ENCODE measurements around a stretch of chr7.

DNA sequence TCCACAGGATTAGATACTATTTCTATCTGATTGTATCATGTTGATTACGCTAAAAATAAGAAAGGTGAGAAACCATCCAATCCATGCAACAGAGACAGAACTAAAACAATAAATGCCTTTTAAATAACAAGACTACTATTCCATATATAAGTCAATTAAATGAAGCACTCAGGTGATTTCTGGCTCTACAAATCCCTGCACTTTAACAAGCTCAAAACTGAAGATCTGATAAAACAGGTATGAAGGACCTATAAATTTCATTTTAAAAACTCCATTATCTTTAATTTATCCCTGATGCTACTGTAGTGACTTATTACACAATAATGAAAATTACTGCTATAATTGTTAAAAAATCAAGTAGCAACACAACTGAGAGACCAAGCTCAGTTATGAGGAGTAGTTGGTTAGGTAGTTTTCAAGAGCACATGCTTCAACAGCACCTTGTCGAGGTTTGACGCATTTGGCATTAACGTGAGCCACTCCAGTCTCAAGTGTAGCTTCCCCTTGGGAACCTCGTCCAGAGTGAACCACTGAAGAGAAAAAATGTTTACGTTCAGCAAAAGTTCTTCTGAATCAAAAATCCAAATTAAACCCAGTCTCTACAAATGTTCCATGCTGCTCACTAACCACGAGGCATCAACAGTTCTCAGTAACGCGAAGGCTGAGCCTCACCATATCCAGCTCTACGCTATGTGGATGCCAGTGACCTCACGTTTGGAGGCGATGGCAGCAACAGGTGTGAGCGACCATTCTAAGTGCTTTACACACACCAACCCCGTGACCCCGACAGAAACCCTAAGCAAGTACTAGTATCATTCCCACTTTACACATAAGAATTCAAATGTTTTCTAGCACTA, 55.2 kb upstream of the NCAPG2 start:
- PRO-cap, 2 experiments: no peak in any of the 2 experiments

DNA sequence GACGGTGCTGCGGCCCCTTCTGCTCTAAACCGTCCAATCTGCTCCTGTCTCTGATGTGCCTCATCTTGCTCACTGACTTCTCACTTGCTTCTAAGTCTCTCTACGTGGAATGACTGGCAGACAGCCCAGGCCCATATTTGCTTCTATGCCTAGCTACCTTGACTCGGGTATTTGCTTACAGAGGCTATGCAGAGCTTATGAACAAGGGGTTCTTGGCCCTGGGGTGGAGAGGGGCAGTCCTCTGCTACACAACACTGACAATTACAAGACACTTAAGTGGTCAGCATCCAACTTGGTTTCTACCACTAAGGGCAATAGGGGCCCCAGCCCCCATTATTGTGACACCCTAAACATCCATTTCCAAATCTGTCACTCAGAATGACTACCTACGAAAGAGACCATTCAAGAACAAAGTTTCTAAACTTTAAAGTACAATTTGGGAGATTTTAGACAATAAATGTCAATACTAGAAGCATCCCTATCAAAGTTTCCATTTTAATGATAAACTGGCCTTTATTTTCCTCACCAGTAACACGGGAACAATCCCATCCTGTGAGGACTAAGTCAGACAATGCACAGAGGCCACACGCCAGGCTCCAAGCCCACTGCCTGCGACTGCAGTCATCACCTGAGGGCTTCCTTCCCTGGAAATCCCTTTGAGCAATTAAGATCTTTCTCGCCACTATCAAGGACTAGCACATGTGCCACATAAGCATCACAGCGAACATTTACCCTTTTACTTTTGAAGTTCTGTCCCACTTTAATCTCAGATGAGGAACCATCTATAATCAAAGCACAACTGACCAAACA, 49.4 kb downstream of the ESYT2 start:
- PRO-cap, 2 experiments: no peak in any of the 2 experiments

DNA sequence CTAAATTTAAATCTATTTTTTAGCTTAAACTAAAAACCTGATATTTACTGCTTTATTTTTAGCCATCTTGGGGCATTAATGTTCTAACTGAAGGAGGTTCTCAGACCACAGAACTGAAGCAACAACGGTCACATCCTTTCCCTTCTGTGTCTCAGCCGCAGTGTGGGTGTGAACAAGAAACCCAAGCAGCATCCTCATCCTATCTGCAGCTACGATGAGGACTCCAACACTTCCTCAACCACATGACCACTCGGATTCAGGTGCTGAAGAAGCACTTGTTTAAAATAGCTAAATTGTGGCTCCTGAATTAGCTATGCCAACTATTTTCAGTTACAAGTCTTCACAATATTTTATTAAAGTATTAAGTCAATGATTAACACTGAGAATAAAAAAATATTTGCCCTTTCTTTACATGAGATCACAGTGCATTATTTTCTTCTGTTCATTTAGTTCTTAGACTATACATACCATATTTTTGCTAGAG, 5.2 kb downstream of the ESYT2 start:
- PRO-cap, 2 experiments: no peak in any of the 2 experiments

DNA sequence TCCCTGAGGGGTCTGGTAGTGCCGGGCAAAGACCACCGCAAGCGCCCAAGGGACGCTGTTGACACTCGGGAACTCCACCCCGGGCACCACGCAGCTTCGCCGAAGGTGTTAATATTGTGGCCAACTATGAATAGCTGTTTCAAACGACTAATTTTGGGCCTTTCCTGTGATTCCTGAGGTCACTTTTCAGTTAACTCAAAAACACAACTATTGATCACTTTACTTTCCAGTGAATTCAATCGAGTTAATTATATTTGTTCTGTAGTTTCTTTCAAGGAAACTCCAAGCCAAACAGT, 975 bp upstream of the ESYT2 start:
- PRO-cap, 2 experiments: no peak in any of the 2 experiments

DNA sequence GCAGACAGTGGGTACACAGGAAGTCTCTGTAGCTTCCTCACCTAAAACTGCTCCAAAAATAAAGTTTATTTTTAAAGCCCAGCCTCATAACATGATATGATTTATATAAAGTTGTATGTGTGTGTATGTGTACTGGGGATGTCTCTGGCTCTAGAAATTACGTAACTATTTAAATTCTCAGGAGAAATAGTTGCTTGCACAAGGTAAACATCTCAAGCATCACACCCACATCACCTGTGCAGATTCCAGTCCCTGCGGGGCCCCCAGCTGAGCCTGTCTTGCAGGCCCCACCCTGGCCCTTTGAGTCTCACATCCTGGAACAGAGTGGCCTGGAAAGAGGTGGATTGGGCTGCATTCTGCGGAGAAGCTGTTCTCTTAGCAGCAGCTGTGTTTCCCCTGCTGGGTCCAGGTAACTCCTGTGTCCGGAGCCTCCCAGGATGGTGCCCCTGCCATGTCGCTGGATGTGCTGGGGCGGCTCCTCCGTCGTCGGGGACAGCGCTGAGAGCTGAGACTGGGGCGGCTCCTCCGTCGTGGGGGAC, 135.8 kb downstream of the DYNC2I1 start:
- PRO-cap, 2 experiments: no peak in any of the 2 experiments

DNA sequence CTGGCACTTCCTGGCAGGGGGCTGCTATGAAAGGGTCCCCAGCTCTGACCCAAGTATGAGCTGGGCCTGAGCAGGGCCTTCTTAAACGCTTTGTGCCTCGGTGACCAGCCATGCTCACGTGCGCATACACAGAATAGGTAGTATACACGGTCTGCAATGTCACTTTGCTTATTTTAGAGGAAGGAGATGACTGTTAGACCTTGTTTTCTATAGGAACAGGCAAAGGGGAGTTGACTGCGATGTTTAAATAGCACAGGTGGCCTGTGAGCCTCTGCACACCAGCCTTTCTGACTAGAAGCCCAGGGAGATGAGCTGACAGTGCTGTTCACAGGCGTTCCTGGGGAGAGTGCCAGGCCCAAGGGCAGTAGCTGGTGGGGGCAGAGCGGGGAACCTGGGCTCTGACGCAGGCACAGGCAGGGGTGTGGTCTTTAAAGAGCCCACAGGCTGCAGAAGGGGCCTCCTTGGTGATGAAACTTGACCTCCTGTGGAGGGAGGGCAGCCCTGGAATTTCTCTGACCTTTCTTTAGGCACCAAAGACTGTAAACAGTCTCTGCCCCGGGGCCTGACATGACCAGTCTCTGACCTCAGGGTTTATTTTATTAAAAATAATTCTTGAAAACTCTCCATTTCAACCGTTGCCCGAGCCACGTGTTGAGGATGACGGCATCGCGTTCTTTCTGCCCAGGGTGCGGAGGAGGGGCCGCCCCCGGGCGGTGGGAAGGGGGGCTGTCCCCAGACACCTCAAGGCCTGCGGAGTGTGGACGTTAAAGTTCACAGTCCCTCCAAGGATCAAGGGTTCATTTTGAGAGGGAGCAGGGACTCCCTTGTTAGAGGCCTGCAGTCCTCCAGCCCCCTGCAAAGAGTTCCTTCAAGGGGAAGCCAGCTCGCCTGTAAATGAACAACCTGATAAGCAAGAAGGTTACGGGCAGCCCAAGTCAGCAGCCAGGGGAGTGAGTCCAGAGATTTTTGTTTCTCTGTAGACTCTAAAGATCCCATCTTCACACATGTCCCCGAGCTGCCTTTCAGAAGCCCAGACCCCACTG, 129.2 kb downstream of the VIPR2 start:
- PRO-cap, 2 experiments: no peak in any of the 2 experiments

DNA sequence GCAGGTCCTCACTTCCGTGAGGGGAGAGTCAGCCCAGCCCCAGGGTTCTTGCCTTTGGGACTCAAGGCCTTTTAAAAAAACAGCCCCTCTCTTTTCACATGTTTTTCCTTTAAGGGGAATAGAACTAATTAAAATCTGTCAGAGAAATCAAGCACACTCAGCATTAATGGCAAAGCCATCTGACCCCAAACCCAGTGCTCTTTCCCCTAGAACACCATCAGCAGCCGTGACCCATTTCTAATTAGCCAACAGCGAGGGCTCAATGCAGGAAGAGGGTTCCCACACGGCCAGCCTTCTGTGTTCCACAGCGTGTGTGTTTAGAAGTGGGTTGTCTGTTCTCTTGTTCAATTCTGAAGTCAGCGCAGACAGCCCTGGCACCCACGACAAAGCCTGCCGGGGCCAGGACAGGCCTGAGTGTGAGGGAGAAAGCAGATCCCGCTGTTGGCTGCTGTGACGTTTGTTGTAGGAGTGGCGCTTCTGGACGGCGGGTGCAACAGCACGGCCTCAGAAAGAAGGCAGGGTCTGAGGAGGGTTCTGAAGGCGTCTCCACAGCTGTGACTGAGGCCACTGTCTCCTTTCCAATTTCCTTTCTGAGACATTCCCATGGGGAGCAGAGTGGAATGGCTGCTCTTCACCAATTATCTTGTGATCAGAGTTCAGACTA, 76.3 kb downstream of the VIPR2 start:
- PRO-cap, 2 experiments: no peak in any of the 2 experiments

GRCh38 chr7:159094415-159094799, 50.3 kb downstream of the VIPR2 start:
- PRO-cap, 2 experiments: no peak in any of the 2 experiments

DNA sequence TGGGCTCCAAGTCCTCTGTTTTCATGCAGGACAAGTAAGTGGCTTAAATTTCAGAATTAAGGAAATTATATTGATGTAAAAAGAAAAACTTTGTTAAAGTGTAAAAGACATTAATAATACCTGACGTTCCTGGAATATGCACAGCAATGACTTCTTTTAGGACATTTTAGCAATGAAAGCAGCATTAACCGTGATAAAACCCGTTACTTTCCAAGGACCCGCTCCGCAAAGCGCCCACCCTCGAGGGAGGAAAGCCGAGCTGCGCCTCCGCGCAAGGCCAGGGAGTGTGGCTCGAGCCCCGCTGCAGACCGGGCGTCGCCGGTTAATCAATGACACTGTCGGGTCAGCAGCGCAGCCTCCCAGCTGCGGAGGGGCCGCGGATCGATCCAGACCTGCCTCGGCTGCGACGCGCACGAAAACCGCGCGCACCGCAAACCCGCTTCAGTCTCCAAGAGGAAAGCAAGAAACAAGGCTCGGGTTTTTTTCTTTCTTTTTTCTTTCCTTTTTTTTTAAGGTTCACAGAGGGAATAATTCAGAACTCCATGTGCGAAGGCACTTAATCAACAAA, 956 bp downstream of the VIPR2 start:
- PRO-cap, 2 experiments: no peak in any of the 2 experiments

All from psoas muscle (tissue), 2 donors.